Keratinocyte (primary cell): ENCODE data around the gene MRPS18A.

DNA sequence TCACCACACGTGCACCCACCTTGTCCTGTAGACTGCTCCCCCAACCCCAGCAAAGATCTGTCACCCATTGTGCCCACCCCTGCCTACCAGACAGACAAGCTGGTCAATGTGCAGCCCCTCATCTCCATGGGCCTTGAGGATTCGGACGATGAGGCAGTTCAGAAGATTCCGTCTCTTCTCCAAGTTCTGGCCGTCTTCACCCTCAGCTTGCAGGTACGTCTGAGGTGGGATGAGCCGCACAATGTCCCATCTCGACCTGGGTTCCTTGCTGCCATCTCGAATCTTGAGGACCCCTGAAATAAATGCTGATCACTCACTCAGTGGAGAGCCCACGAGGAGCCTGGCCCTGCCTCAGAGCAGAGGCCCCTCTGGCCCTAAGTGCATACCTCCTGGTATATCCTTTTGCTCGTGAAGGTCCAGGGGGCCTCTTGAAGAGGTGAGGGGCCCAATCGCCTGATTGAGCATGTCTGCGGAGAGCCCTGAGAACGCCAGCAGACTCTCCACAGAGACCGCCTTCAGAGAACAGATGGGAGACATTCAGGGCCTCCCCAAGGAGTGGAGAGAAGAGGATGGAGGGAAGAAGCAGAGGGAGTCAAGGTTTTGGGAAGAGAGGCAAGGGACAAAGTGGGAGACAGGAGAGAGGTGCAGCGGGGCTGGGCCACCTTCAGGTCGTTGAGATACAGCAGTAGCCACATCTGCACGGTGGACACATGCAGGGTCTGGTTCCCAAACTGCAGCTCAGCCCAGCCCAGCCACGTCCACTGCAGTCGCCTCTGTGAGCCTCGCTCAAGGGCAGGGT lies 15.3 kb downstream of the CUL7 start:
CAGE:
- cytosol, long polyA minus RNA = no peak
- cytosol, long polyA plus RNA = no peak
- long polyA plus RNA = no peak
- nucleus, long polyA minus RNA = no peak
- nucleus, long polyA plus RNA = no peak

GRCh38 chr6:43059112-43059315 lies 220 bp downstream of the MRPL2 start:
CAGE:
- cytosol, long polyA minus RNA = no peak
- cytosol, long polyA plus RNA = no peak
- long polyA plus RNA = no peak
- nucleus, long polyA minus RNA = no peak
- nucleus, long polyA plus RNA = no peak

GRCh38 chr6:43222520-43222946 lies 6.7 kb downstream of the DNPH1 start:
CAGE:
- cytosol, long polyA minus RNA = no peak
- cytosol, long polyA plus RNA = no peak
- long polyA plus RNA = no peak
- nucleus, long polyA minus RNA = no peak
- nucleus, long polyA plus RNA = no peak

GRCh38 chr6:43225504-43226463 lies 3.5 kb downstream of the DNPH1 start:
CAGE:
- cytosol, long polyA minus RNA = no peak
- cytosol, long polyA plus RNA = no peak
- long polyA plus RNA = no peak
- nucleus, long polyA minus RNA = no peak
- nucleus, long polyA plus RNA = no peak

GRCh38 chr6:43273952-43274475 lies 24.0 kb upstream of the SLC22A7 start:
CAGE:
- cytosol, long polyA minus RNA = no peak
- cytosol, long polyA plus RNA = no peak
- long polyA plus RNA = no peak
- nucleus, long polyA minus RNA = no peak
- nucleus, long polyA plus RNA = no peak

GRCh38 chr6:43277474-43278453 lies 20.3 kb upstream of the SLC22A7 start:
CAGE:
- cytosol, long polyA minus RNA = no peak
- cytosol, long polyA plus RNA = no peak
- long polyA plus RNA = no peak
- nucleus, long polyA minus RNA = no peak
- nucleus, long polyA plus RNA = no peak

CAGE:
- cytosol, long polyA minus RNA = no peak
- cytosol, long polyA plus RNA = no peak
- long polyA plus RNA = no peak
- nucleus, long polyA minus RNA = no peak
- nucleus, long polyA plus RNA = no peak
Observed at GRCh38 chr6:43283790-43284605, 14.1 kb upstream of the SLC22A7 start.

DNA sequence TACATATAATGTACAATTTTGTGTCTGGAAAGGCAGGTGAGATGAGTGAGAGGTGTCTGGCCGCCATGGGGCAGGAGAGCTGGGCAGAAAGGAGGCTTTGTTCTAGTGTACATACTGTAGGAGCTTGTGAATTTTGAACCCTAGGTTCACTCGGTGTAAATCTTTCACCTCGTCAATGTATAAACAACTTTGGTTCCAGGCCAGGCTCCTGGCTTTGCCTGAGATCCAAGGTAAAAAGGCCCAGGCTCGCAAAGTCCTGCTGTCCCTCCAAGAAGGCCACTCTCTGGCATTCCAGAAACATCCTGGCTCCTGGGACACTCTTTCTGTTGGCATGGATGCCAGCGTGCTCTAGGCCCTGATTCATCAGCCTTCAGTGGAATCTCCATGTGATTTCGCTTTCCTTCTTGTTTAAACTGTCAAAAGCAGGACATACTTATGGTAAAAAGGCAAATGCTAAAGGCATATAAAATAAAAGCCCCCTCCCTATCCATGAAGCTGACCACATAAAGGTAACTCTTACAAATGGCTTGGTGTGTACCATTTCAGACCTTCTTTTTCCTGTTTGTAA lies 7.1 kb upstream of the SLC22A7 start:
CAGE:
- cytosol, long polyA minus RNA = no peak
- cytosol, long polyA plus RNA = no peak
- long polyA plus RNA = no peak
- nucleus, long polyA minus RNA = no peak
- nucleus, long polyA plus RNA = no peak

GRCh38 chr6:43336320-43336705 lies 27.7 kb upstream of the CRIP3 start:
CAGE:
- cytosol, long polyA minus RNA = no peak
- cytosol, long polyA plus RNA = no peak
- long polyA plus RNA = no peak
- nucleus, long polyA minus RNA = no peak
- nucleus, long polyA plus RNA = no peak

CAGE:
- cytosol, long polyA minus RNA = no peak
- cytosol, long polyA plus RNA = no peak
- long polyA plus RNA = no peak
- nucleus, long polyA minus RNA = no peak
- nucleus, long polyA plus RNA = no peak
Observed at GRCh38 chr6:43357172-43357826, 12.1 kb downstream of the ZNF318 start.

CAGE:
- cytosol, long polyA minus RNA = no peak
- cytosol, long polyA plus RNA = no peak
- long polyA plus RNA = no peak
- nucleus, long polyA minus RNA = no peak
- nucleus, long polyA plus RNA = no peak
Observed at GRCh38 chr6:43368551-43369115, 814 bp downstream of the ZNF318 start.

CAGE:
- cytosol, long polyA minus RNA = no peak
- cytosol, long polyA plus RNA = no peak
- long polyA plus RNA = no peak
- nucleus, long polyA minus RNA = no peak
- nucleus, long polyA plus RNA = no peak
Observed at GRCh38 chr6:43434259-43435063, 7.1 kb downstream of the ABCC10 start.

GRCh38 chr6:43510592-43511292 lies 596 bp upstream of the LRRC73 start:
CAGE:
- cytosol, long polyA minus RNA = no peak
- cytosol, long polyA plus RNA = no peak
- long polyA plus RNA = no peak
- nucleus, long polyA minus RNA = no peak
- nucleus, long polyA plus RNA = no peak

GRCh38 chr6:43575217-43575817 lies 521 bp downstream of the XPO5 start:
CAGE:
- cytosol, long polyA minus RNA = no peak
- cytosol, long polyA plus RNA = no peak
- long polyA plus RNA = no peak
- nucleus, long polyA minus RNA = no peak
- nucleus, long polyA plus RNA = no peak

DNA sequence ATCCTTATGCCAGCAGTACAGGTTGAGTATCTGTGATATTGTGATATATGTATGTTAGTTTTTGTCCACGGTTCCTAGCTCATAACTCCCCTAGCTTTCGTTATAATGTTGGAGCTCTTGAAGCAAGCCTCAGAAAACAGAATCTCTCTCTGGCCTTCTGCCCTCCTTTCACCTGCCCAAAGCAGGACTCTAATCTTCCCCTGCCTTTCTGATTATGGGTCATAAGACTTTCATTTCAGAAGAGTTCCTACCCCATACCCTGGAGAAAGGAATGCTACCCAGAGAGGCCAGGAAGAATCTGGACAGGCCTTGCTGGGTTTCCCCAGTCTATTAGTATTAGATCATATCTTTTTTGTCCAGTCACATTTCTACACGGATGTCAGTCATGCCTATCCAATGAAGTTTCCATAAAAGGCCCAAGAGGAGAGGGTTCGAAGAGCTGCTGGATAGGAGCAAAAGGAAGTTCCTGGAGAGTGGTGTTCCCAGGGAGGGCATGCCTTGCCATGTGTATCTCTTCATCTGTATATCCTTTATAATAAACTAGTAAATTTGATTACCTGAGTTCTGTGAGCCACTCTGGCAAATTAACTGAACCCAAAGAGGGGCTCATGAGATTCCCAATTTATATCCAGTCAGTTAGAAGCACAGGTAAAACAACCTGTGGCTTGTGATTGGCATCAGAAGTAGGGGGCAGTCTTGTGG lies 3.2 kb downstream of the POLH start:
CAGE:
- cytosol, long polyA minus RNA = no peak
- cytosol, long polyA plus RNA = no peak
- long polyA plus RNA = no peak
- nucleus, long polyA minus RNA = no peak
- nucleus, long polyA plus RNA = no peak

GRCh38 chr6:43631091-43631773 lies 2.2 kb upstream of the GTPBP2 start:
CAGE:
- cytosol, long polyA minus RNA = no peak
- cytosol, long polyA plus RNA = no peak
- long polyA plus RNA = no peak
- nucleus, long polyA minus RNA = no peak
- nucleus, long polyA plus RNA = no peak

GRCh38 chr6:43669613-43670460 lies 17.8 kb downstream of the MRPS18A start:
CAGE:
- cytosol, long polyA minus RNA = no peak
- cytosol, long polyA plus RNA = no peak
- long polyA plus RNA = no peak
- nucleus, long polyA minus RNA = no peak
- nucleus, long polyA plus RNA = no peak

DNA sequence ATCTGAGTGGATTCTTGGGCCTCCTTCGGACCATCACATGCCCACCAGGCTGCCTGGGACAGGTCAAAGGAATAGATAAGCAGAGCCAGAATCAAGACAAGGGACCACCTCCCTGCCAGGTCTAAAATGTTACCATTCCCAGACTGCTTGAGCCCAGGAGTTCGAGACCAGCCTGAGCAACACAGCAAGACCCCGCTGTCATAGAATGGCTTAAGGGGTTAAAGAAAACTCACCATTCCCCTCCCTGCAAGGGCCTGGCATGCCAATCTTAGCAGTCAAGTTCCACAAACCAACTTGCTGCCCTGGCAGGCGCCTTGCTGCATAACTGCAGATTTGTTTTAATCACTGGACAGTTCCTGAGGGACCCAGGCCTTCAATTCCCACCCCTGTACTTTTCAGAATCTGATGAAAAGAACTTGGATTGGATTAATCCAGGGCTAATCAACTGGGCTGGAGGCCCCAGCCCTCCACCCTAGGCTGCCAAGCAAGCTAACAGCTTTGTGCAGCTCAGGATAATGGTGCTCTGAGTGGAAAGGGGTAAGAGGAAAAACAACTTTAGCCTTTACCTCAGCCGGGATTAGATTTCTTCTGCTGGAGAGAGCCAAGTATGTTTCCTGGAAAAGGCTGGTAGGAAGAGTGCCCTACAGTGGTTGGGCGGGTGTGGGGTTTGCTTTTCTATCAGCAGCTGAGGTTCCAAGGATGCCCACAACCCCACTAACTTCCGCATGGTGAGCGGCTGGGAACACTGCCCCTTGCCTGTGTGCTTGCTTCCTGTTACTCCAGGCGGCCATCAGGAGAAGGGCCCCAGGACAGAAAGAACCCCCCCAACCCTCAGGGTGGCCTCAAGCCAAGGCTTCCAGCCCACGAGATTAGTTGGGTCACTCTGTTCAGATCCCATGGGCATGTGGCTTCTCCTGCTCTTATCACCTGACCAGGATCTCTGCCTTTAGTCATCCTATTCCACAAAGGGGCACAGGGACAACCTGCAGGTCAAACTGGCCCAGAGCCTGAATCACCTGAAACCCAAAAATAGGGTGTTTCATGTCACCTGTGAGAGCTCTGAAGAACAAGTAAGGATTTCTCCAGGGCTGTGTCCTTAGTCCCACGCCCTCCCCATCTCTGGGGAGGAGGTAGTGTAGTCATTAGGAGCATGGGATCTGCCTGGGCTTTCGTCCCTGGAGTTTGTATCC lies 10.7 kb downstream of the MRPS18A start:
CAGE:
- cytosol, long polyA minus RNA = no peak
- cytosol, long polyA plus RNA = no peak
- long polyA plus RNA = no peak
- nucleus, long polyA minus RNA = no peak
- nucleus, long polyA plus RNA = no peak

GRCh38 chr6:43678342-43678858 lies 9.2 kb downstream of the MRPS18A start:
CAGE:
- cytosol, long polyA minus RNA = no peak
- cytosol, long polyA plus RNA = no peak
- long polyA plus RNA = no peak
- nucleus, long polyA minus RNA = no peak
- nucleus, long polyA plus RNA = no peak

GRCh38 chr6:43687420-43688136 lies at the start of gene MRPS18A:
TSS of gene MRPS18A (minus strand) at chr6:43687791.
CAGE:
- cytosol, long polyA minus RNA = start-site peak on the minus strand at chr6:43687790-43687804, 88 reads
- cytosol, long polyA plus RNA = start-site peak on the minus strand at chr6:43687780-43687799, 435 and 89 reads in 2 replicates
- long polyA plus RNA = start-site peak on the minus strand at chr6:43687777-43687804, 2,008 and 1,348 reads in 2 replicates
- nucleus, long polyA minus RNA = no peak
- nucleus, long polyA plus RNA = start-site peak on the minus strand at chr6:43687790-43687806, 153 and 455 reads in 2 replicates